GM23248 (cell line): ENCODE results near the gene TWSG1.

- RAMPAGE, long total RNA: no peak
These were observed 158.6 kb upstream of the NDUFV2 start for GRCh38 chr18:8943843-8944272.

DNA sequence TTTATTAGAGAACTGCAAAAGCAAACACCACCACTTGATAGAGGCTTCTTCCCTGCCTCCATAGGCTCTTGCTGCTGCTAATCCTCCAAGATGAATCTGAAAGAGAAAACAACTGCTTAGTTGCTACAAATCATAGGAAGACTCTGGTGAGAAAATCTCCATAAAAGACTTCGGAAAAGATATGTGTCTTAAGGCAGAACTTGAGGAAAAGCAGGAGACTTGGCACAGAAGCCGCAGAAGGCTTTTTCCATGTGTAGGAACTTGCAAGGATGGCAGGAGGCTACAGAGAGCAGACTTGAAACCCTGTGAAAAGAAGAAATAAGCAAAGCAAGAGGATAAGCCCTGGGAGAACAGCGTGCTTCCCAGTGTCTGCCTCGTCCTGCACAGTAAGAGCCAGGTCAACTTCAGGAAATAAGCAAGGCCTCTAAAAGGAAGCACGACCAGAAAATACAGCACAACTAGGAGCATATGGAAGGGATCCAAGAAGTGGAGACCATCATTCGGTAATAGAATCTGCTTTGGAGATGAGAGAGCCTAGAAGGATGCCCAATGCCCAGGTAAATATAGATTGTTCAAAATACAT, 128.2 kb upstream of the NDUFV2 start:
- RAMPAGE, long total RNA: no peak

DNA sequence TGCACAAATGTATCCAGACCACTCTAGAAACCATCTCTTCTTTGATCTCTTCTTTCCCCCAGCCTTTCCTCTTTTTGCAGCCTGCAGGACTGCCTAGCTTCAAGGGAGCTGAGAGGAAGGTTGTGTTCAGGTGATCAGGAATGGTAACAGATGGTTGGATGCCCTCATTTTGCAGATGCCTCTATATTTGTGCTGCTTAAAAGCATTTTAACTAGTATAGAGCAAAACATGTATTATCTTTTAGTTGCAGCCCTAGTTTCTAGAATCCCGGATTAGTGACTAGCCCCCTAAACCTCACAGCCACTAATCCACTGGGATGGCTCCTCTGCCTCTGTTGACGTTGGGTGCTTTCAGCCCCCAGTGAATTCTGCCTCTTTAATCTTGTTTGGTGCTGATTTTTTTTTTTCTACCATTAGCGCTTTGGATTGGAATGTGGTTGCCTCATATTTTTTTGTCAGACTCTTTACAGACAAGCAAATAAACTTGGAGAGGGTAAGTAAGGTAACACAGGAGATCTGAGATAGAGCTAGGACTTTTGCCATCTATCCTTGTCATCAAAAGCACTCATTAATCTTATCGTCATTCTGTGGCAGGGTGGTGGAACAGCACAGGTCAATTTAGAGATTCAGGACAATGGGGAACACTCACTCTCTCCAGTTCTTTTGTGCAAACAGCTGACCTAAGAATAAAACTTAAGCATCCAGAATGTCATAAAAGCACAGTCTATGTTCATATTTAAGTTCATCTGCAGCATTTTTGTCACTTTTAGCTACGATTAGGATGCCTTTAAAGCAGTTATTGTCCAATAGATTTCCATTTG, 103.7 kb upstream of the NDUFV2 start:
- RAMPAGE, long total RNA: no peak

GRCh38 chr18:9102260-9102580, 279 bp upstream of the NDUFV2 start:
- RAMPAGE, long total RNA: no peak

DNA sequence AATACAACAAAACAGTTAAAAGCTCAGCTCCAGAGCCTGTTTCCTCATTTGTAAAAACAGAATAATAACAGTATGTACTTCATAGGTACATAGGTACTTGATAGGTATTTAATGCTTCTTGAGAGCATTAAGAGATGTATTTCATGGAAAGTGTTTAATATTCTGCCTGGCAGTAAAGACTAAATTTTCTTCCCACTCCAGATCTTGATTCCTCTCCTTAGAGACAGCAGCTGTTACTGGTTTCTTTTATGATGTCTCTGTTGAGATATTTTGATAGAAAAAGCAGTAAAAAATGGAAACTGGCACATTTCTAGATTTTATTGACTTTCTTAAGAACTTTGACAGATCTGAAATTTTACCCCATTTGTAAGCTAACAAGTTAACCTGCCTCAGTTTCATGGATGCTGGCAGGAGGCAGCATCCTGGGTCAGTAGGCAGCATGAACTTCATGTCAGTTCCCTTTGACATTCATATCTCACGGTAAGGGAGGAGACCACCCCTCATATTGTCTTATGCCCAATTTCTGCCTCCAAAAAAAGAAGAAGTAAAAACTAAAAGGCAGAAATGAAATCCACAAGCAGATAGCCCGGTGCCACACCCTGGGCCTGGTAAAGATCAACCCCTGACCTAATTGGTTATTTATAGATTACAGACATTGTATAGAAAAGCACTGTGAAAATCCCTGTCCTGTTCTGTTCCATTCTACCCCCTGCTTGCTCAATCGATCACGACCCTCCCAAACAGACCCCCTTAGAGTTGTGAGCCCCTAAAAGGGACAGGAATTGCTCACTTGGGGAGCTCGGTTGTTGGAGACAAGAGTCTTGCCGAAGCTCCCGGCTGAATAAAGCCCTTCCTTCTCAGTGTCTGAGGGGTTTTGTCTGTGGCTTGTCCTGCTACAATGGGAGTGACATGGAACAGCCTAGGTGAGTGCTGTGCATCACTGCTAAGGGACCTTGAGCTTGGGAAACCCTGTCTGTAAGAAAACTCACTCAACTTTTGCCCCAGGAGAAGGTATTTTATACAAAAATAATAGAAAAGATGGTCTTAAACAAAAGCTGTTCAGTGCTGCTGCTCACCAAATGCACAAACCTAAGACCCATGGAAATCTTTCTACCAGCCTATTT, 10.9 kb downstream of the NDUFV2 start:
- RAMPAGE, long total RNA: no peak

- RAMPAGE, long total RNA: no peak
These were observed 4.9 kb upstream of the ANKRD12 start for GRCh38 chr18:9131548-9132145.

GRCh38 chr18:9334321-9335432, at the start of gene TWSG1:
Gene TWSG1, plus strand, starts transcription at chr18:9334773.
- RAMPAGE, long total RNA: start-site peak on the plus strand at chr18:9334797-9334867, 1,430 and 1,337 reads in 2 replicates

GRCh38 chr18:9612112-9612738, 2.1 kb downstream of the PPP4R1 start:
- RAMPAGE, long total RNA: no peak

GRCh38 chr18:9613386-9614300, 716 bp downstream of the PPP4R1 start:
- RAMPAGE, long total RNA: no peak

DNA sequence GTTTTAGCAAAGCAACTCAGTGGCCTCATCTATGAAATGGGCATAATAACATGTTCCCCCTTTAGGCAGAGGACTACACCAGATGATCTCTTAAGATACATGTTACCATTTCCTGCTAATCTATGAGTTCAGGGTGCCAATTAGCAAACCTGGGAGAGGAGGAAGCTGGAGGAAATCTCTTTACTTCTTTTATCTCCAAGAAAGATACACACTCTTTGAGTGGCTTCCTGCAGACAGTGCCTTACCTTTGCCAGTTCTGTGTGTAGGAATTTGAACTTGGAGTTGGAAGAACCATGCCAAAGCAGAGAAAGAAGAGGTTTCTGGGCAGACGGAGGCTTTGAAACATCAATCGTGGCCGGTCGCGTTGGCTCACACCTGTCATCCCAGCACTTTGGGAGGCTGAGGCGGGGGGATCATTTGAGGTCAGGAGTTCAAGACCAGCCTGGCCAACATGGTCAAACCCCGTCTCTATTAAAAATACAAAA, 2.2 kb downstream of the RAB31 start:
- RAMPAGE, long total RNA: no peak

DNA sequence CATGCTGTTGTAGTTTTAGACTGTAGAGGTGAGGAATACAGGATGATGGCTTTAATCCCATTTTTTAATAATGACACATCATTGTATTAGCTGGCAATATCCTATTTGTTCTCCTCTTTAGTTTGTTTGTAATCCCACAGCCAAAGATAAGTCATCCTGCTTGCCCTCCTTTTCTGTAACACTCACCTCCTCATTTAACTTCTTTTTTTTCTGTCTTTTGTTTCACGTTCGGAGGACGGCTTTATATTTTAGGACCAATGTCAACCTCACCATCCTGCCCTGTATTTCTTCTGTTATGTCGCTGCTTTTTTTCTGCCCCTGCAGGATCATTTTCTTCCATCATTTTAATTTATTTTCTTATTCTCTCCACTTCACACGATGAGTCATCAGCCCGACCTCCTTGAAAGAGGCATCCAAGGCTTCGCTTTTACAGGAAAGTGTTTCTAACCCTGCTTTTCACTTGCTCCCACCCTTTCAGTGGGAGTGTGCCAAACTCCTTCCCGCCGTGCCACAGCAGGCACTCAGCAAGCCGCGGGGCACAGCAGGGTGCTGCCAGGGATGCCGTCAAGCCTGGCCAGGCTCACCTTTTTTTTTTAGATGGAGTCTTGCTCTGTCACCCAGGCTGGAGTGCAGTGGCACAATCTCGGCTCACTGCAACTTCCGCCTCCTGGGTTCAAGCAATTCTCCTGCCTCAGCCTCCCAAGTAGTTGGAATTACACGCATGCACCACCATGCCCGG, 11.5 kb downstream of the RAB31 start:
- RAMPAGE, long total RNA: no peak

GRCh38 chr18:9720127-9721036, 12.3 kb downstream of the RAB31 start:
- RAMPAGE, long total RNA: no peak

GRCh38 chr18:9744473-9745005, 36.4 kb downstream of the RAB31 start:
- RAMPAGE, long total RNA: no peak

- RAMPAGE, long total RNA: no peak
These were observed 16.0 kb upstream of the TXNDC2 start for GRCh38 chr18:9869692-9870340.

DNA sequence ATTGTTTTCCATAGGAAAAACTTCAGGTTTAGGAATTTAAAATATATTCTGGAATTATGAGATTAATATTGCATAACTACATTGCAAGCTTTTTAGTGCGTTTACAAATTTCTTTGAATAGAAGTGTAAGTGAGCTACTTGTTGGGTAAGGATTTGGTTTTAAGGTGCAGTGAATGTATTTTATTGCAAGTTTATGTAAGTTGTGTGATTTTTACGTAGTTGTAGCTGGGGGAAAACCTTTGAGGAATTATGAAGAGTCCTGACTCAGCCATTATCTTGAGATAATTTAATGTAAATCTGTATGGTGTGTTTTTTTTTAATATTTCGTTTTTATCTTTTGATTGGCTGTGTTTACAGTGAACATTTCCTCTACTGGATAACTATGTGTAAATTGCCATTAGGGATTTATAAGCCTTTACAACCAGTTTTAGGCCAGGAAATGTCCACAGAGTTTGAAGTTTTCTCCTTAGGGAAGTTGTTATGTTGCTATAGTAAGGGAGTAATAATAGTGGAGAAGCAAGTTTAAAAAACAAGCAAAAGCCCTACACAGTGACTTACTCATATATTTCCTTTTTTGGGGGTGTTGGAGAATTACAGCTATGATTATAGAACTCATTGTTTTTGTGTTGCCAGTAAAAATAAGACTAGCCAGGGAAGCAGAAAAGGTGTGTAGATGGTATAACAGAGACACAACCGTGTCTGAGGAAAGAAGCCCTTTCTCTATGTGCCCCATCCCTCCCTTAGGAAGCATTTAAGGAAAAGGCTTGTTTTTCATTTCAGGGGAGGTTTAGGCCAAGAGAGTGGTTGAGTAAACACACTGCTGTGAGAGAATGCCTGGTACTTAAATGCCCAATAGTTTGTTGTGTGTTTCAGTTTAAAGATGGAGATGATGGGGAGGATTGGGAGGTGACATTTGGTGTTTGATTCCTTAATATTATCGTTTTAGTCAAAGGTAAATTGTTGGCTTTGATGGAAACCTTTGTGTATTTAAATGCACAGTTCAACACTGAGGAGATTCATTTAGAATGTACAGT, 2.2 kb downstream of the VAPA start:
- RAMPAGE, long total RNA: no peak

DNA sequence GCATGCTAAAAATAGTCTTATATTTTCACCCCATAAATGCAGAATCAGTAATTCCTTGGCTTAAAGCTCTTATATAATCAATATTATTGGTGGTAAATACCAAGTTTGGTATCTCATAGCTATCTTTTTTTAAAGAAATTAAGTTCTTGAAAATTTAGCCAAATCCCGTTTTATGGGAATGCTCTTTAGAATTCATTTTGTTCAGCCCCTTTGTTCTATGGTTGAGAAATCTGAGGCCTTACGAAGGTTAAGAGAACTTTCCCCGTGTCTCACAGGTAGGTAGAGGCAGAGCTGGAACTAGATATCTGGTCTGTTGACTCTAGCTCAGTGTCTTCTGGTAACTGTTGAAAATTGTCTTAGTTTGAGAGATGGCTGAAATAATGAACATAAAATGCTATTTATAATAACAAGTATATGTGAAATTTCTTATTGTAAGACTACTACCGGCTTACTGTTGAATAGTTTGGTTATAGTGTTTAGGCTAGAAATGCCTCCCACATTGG, 42.2 kb downstream of the VAPA start:
- RAMPAGE, long total RNA: no peak

DNA sequence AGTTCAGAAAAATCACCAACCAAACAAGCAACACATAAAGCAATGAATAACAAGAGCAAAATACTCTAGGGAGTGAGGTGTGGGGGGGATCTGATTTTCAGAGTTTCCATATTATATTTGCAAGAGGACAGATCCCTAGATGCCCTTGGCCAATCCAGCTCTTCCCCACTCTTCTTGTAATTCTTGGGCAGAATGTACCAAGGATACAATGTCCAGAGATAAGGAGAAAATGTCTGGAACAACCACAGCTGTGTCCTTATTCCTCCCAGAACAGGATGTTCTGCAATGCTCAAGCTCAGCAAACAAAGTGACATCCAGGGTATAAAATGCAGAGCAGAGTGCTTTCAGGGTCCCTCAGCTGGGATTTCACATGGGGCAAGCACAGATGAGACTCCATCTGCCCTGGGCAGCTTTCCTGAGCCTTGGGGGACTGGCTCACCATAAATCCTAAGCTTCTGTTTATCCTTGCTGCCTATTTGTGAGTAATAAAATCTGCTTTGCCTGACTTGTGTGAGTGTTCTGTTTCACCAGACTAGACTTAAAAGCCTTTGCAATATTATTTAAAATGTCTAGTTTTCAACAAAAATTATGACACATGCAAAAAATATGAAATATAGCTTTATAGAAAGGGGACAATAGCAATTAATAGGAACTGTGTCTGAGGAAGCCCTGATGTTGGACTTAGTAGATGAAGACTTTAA, 127.4 kb downstream of the VAPA start:
- RAMPAGE, long total RNA: no peak

GRCh38 chr18:10078322-10078561, 164.4 kb downstream of the VAPA start:
- RAMPAGE, long total RNA: no peak

- RAMPAGE, long total RNA: no peak
These were observed 74.6 kb upstream of the APCDD1 start for GRCh38 chr18:10379936-10380159.

GRCh38 chr18:10455730-10456656, 1.6 kb downstream of the APCDD1 start:
- RAMPAGE, long total RNA: no peak